Lower leg skin (tissue), 2 donors: ENCODE data around the genes DTWD1 and CYP19A1.

DNA sequence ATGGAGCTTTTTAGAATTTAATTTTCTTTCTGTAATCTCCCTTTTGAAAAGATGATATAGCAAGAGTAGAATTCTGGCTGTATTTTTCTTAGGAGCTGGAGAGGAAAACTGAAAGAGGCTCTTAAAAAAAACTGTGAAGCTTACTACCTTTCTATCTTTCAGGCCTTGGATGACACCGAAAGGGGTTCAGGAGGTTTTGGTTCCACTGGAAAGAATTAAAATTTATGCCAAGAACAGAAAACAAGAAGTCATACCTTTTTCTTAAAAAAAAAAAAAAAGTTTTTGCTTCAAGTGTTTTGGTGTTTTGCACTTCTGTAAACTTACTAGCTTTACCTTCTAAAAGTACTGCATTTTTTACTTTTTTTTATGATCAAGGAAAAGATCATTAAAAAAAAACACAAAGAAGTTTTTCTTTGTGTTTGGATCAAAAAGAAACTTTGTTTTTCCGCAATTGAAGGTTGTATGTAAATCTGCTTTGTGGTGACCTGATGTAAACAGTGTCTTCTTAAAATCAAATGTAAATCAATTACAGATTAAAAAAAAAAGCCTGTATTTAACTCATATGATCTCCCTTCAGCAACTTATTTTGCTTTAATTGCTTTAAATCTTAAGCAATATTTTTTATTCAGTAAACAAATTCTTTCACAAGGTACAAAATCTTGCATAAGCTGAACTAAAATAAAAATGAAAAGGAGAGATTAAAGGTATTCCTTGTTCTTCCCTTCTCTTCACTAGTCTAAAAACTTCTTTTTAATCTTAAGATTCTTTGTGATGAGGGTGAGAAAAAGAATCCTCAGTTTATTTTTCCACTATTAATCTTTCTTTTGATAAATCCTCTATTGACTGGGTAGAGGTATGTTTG lies 10.9 kb downstream of the DUT start:
- PRO-cap = no peak
- RAMPAGE, long total RNA, 2 experiments = no peak in any of the 2 experiments

GRCh38 chr15:48415251-48415971 lies 84.2 kb downstream of the DUT start:
- PRO-cap = no peak
- RAMPAGE, long total RNA, 2 experiments = no peak in any of the 2 experiments

DNA sequence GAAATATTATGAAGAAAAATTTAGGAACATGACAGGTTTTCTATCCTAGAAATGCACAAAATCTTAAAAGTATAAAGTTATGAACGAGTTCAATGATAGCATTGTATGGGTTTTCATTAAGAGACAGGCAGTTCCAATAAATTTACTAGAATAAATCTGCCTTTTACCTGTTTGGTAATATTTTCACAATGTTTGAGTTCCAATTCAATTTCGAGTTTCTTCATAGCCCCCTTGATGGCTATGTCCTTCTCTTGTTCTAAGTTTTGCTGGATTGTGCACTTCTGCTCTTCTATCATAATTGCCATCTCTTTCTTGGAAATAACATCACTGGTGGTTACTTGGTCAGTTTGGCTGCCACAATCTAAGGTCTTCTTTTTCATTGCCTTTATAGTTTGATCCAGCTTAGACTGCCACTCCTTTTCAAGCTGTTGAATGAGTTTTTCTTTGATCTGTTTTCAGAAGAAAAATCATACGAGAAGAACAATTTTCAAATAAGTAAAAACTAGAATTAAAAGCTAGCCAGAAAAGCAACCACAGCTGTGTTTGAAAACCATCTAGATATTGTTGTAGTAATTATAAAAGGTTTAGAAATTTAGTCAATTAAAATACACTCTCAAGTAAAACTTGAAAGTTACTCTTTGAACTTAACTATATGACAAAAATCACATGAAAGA lies 48.5 kb downstream of the CEP152 start:
- PRO-cap = no peak
- RAMPAGE, long total RNA, 2 experiments = no peak in any of the 2 experiments

DNA sequence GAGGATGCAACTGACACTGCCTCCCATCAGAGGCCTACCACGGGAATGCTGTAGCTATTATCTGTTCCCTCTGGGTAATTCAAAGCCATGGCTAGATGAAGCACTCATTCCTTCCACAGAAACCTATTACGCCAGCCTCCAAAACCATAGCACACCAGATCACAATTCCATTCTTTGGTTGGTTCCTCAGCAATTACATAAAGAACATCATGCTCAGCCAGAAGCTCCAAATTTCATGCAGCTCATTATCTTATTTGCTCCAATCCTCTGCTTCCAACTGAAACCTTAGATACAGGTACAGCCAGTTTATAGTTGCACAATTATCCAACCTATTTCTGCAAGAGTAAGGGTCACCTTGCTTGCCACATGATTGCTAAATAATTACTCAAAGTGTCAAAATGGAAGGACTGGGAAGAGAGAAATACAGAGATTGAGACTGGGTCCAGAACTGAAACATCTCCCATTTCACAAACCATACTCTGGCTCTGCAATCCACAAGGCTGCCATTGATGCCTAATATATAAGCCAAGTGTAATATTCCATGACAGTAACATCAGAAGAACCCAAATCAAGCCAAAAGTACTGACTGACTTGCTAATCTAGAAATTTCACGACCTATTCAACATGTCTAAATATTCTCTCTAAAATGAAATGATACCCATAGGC lies 23.4 kb upstream of the SHC4 start:
- PRO-cap = no peak
- RAMPAGE, long total RNA, 2 experiments = no peak in any of the 2 experiments

- PRO-cap = no peak
- RAMPAGE, long total RNA, 2 experiments = no peak in any of the 2 experiments
Observed at GRCh38 chr15:49331767-49332634, 91.0 kb upstream of the FGF7 start.

DNA sequence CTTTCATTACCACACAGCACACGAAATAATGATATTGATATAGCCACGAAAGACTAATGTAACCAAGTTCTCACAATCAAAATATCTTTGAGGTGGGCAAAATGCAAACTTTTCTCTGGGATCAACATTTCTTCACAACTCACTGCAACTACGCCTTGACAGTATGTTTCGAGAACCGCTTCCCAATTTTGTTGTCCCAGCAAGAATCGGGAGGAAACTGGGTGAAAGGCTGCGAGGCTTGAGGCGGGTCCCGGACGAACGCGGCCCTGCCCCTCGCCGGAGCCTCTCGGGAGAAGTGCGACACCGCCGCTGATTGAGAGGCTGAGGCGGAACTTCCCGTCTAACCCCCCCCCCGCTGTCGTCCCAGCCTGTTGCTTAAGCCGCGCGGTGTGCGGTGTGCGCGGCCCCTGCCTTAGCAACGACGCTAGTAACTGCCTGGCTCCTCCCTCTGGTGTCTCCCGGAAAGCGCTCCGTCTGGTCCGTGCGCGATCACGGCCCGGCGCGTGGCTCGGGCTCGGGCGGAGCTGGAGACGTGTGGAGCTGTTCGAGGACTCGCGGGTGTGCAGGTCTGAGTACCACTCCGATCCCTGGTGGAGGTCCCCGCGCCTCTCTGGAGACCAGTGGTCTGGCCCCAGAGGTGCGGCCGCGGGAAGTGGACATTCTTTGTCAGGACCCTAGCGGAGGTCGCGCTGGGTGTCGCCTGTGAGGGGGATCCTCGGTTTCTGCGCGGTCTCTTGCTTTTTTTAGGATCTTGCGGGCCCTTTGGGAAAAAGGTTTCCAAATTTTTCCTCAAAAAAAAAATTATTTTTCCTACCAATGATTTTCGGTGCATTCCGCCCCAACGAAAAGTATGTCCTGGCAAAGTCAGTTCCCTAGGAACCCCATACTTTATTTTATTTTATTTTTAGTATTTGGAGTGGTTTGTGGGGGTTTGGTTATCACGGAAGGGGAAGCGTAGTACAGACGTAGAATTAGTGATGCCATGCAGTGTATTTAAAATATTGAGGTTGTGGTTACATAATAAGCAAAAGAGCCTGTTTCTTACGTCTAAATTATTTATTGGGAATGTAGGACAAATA lies at the start of gene DTWD1:
Gene DTWD1, plus strand, starts transcription at position 492 of the 1,079 bp plus-strand sequence.
- PRO-cap = bidirectional peak, plus-strand start at position 492 of the sequence, minus-strand start at position 288 of the sequence
- RAMPAGE, long total RNA, 2 experiments = start-site peak on the plus strand in 2 of 2 experiments, centred at positions 521 to 522 of the sequence, 32 to 120 reads per replicate; start-site peak on the minus strand in 1 of 2 experiments, centred at position 265 of the sequence, 10 reads per replicate

DNA sequence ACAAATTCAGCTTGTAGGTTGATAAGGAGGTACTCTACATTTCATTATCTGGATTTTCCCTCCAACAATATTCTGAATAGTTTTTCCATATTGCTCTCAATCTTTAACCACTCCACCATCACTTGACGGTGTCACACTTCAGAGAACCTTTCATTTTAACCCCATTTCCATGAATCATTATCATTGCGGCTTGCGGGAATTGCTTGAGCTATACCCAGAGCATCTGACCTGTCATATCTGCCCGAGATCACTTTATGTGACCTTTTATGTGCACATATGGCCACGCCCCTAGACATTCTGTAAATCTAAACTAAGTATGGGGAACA lies 16.2 kb upstream of the ATP8B4 start:
- PRO-cap = no peak
- RAMPAGE, long total RNA, 2 experiments = no peak in any of the 2 experiments

DNA sequence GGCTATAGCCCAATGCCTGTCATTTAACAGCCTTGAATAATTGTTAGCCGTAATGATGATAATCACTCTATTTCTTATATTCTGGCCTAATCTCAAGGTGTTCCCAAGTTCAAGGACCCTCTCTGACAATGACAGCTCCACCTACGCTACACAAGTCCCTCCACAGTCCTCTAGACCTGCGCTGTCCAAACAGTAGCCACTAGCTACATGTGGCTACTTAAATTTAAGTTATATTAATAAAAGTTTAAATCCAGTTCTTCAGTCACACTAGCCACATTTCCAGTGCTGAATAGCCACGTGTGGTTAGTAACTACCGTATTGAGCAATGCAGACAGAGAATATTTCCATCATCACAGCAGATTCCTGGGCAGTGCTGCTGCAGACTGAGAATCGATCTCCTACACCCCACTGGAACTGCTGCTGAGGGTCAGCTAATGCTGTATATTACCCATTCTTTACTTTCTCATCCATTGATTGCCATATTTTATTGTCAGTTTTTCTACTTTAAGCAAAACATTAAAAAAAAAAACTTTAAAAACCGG lies 41.0 kb downstream of the HDC start:
- PRO-cap = no peak
- RAMPAGE, long total RNA, 2 experiments = no peak in any of the 2 experiments

- PRO-cap = no peak
- RAMPAGE, long total RNA, 2 experiments = no peak in any of the 2 experiments
Observed at GRCh38 chr15:50244713-50245268, 20.7 kb downstream of the HDC start.

- PRO-cap = no peak
- RAMPAGE, long total RNA, 2 experiments = no peak in any of the 2 experiments
Observed at GRCh38 chr15:50247769-50248274, 17.7 kb downstream of the HDC start.

DNA sequence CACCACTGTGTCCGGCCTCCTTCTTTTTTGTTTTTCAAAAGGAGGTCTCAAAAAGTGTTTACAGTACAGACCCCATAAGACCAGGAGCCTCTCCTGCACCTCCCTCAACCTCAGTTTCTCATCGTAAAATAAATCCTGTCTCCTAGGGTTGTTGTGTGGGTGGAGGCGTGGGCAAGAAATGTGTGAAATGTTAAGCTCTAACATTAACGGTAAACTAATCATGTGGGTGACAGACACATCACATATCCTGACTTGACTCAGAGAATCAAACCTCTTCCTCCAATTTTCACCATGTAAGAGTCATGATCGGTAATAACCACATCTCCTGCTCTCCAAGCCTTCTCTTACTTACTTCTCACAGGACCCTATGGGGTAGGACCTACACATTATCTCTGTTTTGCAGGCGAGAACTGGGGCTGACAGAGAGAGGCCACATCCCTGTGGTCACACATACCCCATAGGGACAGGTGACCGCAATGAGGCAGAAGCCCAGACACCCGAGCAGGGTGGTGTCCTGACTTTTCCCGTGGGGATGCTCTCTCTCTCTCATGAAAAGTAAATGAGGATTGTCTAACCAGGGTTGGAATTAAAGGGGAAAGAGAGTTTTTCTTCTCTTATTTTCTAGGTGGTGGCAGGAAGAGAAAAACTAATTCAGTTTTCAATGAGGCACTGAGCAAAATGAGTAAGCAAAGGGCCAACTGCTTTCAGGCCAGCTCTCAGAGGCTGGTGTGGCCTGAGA lies 5.1 kb downstream of the HDC start:
- PRO-cap = no peak
- RAMPAGE, long total RNA, 2 experiments = no peak in any of the 2 experiments

DNA sequence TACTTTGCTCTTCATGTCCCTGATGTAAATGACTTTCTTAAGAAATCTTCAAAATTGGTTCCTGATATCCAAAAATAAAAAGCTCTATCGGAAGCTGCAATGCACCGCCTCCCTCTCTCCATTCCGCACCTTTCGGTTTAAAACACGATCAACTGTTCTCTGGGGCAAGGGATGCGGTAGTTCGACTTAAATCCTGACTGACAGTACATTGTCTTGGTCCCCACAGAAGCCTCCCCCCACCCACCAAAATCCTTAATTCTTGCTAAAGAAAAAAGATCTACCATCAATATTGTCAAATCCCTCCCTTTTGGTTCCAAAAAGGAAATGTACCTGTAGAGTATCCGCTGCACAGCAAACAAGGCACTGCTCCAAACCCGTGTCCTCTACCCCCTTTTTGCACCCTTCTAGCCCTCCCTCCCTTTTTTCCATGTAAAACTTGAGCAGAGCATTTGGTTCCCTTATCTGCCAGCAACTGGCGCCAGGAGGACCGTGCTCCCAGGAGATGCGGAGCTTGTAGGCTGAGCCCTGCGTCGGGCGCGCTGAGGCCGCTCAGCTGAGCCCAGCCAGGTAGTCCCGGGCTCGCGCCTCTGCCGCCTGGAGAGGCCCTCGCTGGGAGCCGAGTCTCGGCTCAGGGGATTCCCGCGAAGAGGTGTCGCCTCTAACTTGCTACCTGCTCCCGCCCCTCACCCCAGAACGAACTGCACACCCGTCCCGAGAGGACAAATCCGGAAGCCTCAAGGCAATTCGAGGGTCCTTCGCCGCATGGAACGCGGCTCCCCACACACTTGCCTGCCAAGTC lies 727 bp downstream of the TRPM7 start:
- PRO-cap = no peak
- RAMPAGE, long total RNA, 2 experiments = start-site peak on the minus strand in 1 of 2 experiments, centred at position 308 of the sequence, 16 reads per replicate

DNA sequence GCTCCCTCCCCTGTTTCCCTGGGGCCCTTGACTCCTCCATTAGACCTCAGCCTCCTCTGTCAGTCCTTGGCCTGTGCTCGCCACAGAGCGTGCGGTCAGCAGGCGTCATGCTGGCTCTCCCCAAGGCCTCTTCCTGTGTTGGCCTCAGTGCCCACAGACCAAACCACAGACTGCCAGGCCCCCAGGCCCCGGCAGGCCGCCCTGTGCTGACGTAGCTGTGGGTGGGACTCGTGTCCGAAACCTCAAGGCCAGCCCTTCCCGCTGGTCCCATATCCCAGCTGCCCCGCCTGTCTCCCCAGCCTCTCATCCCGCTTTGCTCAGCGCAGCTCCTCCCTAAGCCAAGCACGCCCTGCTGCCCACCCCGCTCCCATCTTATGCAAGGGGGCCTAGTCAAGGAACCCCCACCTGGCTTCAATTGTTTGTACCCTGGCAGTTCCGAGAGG lies 17.6 kb downstream of the TNFAIP8L3 start:
- PRO-cap = bidirectional peak, plus-strand start at position 272 of the sequence, minus-strand start at position 135 of the sequence
- RAMPAGE, long total RNA, 2 experiments = no peak in any of the 2 experiments

DNA sequence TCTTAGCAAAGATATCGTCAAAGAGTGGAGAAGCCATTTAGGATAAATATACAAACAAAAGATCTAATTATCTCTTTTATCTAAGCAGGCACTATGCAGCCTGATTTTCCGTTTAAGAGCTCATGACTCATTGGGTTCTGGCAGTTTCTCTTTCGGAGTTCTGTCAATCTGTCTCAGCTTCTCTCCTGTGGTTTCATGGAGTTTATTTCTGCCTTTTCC lies 68.4 kb upstream of the TNFAIP8L3 start:
- PRO-cap = no peak
- RAMPAGE, long total RNA, 2 experiments = no peak in any of the 2 experiments

DNA sequence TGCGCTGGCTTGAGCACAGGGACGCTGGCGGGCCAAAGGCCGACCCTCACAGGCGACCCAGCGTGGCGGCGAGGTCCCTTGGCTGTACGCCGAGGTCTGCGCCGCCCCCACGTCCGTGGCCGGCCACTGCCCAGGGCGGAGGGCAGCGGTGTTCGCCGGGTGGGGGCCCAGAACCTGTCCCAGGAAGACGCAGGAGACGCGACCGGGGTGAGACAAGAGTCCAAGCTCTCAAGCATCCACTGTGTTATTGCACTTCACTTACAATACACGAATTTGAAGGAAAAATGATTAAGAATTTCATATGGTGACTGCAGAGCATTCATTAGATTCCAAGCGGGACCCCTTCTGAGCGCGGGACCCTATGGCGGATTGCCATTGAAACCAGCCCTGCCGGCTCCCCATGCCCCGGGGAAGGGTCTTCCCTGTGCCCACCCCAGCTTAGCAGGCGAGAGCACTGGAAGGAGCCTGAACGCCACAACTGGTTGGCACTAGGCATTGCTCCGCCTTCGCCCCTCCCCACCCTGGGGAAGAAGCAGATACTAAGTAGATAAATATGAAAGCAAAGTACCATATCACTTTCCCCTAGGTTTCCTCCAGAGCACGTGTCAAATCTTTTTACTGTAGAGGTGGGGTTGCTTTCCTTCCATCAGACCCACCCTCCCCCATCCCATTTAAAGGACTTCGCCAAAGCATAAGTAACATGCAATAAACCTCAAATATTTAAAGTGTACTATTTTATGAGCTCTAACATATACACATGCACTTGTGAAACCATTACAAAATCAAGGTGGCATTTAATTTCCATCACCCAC lies 70.8 kb downstream of the CYP19A1 start:
- PRO-cap = no peak
- RAMPAGE, long total RNA, 2 experiments = no peak in any of the 2 experiments

DNA sequence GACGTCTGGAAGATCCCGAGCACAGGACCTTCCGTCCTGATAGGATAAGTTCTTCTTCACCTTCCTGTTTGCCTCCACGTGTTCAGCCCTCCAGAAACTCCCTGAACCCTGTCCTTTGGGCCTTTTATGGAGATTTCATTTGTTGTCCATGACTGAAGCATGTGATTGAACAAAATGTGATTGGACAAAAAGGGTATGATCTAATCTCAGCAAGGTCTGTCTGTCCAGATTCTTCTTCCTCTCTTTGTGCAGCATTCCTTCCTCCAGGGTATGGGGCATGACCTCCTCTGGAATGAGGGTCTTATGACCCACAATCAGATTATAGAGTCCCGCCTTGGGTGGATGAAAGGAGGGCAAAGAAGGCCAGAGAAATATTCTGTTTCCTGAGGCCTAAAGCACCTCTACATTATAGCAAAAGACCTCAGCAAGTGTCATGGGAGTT lies at the start of gene CYP19A1:
Gene CYP19A1, minus strand, starts transcription at position 100 of the 442 bp plus-strand sequence.
- PRO-cap = no peak
- RAMPAGE, long total RNA, 2 experiments = no peak in any of the 2 experiments

- PRO-cap = unidirectional peak, minus-strand start at chr15:51342417
- RAMPAGE, long total RNA, 2 experiments = no peak in any of the 2 experiments
Observed at GRCh38 chr15:51342164-51342618, 736 bp downstream of the GLDN start.

- PRO-cap = unidirectional peak, plus-strand start at chr15:51377268; bidirectional peak, plus-strand start at chr15:51377790, minus-strand start at chr15:51377569
- RAMPAGE, long total RNA, 2 experiments = no peak in any of the 2 experiments
Observed at GRCh38 chr15:51377069-51377826, 35.8 kb downstream of the GLDN start.

- PRO-cap = no peak
- RAMPAGE, long total RNA, 2 experiments = no peak in any of the 2 experiments
Observed at GRCh38 chr15:51707932-51708453, 26.7 kb downstream of the SCG3 start.

DNA sequence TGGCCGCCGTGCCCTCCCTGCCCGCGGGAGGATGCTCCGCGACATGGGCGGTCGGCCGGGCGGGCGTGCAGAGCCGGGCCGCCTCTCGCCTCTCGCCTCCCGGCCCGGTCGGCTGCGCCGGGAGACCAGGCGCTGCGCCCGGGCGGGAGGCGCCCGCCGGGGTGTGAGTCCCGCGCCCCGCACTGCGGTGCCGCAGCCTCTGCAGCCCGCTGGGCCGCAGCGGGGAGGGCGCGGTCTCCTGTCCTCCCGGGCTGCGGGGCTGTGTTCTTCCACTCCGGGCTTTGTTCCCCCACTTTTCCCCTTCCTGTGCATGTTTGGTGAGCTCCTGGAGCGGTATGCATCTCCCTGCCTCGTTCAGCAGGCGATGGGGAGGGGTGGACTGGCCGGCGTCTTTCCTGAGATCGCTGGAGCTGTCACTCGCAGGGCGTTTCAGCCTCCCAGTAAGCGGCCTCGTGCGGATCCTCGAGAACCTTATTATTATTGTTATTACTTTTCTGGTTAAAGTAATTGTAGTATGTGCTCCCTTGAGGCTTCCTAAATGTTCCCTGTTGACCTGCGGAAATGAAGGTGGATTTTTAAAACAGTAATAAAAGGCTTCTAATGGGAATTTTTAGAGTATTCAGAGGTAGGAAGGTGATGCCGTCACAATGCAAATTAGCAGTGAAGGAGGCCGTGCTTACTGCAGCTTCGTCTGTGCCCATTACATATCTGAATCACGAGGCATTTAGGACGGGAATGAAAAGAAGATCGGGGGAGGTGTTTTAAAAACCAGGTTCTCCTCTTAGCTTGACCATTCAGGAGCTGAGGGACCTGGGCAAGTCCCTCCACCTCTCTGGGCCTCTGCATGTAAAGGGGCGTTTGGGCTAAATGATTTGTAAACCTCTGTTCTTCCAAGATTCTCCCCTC lies 642 bp downstream of the TMOD2 start:
- PRO-cap = no peak
- RAMPAGE, long total RNA, 2 experiments = no peak in any of the 2 experiments